ENCODE measurements around a stretch of chr7.

DNA sequence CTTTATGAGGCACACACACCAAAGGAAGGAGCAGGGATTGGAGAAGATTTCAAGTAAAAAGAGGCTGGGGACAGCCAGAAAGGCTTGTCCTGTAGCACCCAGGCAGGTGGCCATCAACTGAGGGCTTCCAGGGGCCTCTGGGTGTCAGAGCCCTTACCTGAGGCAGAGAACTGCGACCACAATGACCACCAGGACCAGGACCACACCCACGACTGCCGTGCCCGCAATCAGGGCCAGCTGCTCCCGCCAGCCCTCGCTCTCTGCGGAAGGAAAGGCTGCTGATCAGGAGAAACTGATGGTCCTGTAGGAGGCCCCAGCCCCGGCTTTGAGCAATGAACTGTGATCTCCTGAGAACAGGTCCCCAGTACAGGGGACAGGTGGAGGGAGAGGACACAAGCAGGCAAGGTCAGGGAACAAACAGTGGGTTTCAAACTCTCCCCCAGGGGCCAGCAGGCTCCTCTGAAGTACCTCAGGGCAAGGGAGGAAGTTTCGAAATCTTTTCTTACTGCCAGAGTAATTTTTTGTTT is 13.5 kb downstream of the EPHB4 start:
- RRBS, result no CpG with 5 or more reads among the region's 9 CpGs

DNA sequence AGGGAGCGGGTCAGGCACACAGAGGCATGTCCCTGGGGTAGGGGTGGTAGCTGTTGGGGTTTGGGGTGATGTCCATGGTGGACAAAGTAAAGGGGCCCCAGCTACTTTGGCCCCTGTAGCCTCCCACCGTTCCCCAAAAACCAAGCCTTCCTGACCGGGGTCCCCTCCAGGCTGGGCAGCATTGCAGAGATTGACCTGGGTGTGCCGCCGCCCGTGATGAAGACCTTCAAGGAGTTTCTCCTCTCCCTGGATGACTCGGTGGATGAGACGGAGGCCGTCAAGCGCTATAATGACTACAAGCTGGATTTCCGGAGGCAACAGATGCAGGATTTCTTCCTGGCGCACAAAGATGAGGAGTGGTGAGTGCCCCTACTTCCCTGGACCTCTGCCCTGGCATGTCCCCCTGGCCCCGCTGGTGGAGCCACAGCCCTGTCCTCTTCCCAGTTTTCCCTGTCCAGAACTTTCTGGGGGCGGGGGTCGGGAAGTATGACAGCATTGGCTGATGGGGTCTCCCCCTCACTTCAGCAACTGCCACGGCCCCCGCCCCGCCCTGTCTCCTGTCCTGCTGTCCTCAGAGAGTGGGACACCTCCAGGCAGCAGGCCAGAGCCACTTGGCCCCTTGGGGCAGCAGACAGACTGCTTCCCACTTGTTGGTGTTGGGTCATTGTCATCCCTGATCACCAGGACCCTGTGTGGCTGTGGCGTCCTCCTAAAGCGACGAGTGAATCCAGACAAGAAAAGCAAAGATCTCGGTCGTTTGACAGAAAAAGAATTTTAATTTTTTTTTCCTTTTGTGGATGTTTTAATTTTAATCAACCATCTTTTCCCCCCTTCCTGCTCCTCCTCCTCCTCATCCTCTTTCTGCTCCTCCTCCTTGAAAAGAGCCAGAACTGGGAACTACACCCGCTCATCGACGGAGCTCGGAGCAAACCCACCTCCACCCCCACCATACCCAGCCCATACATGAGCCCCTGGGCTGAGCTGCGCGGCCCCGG is 7.3 kb downstream of the SRRT start:
- RRBS, result no CpG with 5 or more reads among the region's 30 CpGs

DNA sequence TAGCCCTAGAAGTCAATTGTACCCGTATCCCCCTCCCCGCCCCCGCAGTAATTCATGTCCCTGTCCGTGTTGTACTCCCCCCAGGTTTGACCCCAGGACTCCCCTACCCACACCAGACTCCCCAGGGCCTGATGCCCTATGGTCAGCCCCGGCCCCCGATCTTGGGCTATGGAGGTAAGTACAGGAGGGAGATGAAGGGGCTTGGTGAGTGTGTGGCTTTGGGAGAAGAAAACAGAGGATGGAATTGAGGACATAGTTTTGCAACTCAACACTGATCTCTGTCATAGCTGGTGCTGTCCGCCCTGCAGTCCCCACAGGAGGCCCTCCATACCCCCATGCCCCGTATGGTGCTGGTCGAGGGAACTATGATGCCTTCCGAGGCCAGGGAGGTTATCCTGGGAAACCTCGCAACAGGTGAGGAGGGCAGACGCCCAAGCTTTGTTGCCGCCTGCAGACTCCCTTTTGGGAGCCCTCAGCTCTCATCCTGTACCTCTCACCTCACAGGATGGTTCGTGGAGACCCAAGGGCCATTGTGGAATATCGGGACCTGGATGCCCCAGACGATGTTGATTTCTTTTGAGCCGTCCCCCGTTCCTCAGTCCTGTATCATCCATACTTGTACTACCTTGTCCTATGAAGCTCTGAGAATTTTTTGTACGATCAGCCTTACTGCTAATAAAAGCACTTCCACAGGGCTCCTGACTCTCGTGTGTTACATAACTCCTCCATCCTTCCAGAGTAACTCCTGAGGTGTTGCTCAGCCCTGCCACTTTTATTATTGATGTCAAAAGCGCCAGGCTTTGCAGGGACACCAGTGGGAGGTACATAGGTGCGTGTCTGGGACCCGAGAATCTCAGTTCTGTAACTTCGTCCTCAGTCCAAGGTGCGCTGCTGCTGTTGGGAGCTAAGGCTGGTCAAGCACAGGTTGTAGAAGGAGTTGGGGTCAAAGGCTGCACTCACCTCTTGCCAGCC is 1.3 kb downstream of the UFSP1 start:
- RRBS, result no CpG with 5 or more reads among the region's 25 CpGs

- RRBS, result 86% methylated on average over 18 of the region's 78 CpGs
These were observed 2.3 kb downstream of the TRIM56 start for GRCh38 chr7:101086997-101088517.

DNA sequence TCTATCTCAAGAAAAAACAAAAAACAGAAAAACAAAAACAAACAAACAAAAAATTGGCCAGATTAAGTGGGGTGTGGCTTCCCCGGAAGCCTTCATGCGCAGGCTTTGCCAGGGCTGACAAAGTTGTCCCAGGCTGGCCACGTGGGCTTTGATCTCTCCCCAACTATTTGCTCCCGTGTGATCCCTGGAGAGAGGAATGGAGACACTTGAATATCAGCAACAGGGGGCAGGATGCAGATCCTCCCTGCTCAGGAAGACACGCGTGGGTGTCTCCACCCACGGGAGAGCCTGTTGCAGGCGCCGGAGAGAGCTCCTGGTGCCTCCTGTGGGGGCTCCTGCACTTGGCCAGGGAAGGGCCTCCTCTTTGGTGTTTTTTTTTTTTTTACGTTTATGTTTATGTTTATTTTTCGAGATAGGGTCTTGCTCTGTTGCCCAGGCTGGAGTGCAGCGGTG is 18.9 kb downstream of the TRIM56 start:
- RRBS, result no CpG with 5 or more reads among the region's 12 CpGs

DNA sequence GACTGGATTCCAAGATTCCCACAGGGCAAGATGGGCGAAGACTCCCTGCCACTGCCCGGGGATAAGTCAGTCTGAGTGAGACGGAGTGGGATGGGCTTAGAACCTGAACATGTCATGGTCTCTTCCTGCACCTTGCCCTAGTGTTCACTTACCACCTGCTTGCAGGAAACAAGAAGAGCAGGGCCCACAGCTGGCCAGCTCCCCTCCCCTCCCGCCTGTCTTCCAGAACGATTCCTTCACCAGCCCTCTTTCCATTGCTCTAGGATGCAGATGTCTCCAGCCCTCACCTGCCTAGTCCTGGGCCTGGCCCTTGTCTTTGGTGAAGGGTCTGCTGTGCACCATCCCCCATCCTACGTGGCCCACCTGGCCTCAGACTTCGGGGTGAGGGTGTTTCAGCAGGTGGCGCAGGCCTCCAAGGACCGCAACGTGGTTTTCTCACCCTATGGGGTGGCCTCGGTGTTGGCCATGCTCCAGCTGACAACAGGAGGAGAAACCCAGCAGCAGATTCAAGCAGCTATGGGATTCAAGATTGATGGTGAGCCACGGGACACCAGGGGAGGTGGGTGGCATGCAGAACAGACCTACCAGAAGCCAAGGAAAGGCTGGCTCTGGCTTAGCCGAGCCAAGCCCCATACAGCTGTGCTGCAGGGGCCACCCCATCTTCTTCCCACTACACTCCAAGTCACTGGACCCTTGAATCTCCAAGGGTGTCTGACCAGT is 1.4 kb downstream of the SERPINE1 start:
- RRBS, result no CpG with 5 or more reads among the region's 13 CpGs

GRCh38 chr7:101238424-101238682 is 751 bp upstream of the CLDN15 start:
- RRBS, result no CpG with 5 or more reads among the region's 7 CpGs

DNA sequence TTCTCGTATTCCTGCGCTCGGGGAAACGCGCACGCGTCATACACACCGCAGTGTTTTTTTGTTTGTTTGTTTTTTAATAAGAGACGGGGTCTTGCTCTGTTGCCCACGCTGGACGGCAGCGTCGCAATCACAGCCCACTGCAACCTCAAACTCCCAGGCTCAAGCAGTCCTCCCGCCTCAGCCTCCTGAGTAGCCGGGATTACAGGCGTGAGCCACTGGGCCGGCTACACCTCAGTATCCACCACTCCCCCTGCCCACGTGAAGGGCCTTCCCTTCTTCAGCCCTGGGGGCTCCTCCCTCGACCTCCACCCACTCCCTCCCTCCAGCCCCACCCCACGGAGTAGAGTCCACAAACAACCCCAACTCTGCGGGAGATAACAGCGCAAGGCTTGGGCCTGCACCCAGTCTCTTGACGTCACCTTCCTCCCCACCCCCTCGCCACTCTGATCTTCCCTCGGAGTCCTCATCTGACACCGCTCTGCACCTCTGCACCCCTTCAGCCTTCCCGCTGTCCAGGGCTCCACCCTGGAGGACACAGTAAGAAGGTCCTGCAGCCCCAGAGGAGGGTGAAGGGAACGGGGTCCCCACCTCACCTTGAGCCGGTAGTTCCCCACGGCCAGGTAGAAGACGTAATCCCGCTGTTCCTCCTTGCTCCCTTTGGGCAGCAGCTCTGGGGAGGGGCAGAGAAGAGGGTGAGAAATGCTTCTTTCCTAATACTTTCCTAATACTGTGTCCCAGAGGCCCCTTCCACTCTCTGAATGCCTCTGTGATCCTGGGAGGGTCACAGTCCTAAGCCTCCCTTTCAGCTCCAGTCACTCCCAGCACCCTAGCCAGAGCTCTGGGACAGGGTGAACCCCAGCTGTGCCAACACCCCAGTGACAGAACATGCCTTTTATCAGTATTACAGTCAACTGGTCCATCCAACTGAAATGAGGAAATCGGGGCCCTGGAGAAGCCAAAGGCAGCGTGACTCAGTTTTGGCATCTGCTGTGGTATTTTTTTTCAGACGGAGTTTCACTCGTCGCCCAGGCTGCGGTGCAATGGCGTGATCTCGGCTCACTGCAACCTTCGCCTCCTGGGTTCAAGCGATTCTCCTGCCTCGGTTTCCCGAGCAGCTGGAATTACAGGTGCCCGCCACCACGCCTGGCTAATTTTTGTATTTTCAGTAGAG is 3.0 kb upstream of the CLDN15 start:
- RRBS, result no CpG with 5 or more reads among the region's 46 CpGs

GRCh38 chr7:101243549-101244529 is 1.0 kb downstream of the FIS1 start:
- RRBS, result 2% methylated on average over 13 of the region's 38 CpGs

- RRBS, result no CpG with 5 or more reads among the region's 14 CpGs
These were observed 74.5 kb downstream of the COL26A1 start for GRCh38 chr7:101437069-101437704.

DNA sequence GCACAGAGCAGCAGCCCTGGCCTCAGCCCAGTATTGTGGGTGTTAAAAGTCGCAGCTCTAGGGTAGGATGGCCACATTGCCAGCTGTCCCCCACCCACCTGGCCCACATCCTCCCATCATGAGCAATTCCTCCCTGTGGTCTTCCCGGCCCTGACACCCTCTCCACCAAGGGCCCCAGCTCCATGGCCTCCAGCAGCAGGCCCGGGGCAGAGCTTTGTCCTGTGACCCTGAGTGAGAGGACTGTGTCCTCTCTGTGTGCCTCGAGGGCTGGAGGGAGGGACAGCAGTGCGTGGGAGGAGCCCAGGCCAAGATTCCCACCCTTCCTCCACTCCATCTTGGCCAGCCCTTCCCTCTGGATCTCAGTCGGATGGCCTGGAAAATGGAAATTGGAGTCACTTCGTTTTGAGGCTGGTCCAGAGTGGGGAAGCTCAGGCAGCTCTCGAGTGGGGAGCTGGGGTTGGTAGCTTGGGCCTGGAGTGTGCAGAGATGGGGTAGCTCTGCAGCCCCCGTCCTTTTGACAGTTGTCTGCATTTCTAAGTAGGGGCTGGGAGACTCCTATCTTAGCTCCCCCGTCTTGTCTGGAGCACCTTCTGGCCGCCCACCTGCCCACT is 93.6 kb downstream of the MYL10 start:
- RRBS, result 37% methylated on average over 2 of the region's 11 CpGs

DNA sequence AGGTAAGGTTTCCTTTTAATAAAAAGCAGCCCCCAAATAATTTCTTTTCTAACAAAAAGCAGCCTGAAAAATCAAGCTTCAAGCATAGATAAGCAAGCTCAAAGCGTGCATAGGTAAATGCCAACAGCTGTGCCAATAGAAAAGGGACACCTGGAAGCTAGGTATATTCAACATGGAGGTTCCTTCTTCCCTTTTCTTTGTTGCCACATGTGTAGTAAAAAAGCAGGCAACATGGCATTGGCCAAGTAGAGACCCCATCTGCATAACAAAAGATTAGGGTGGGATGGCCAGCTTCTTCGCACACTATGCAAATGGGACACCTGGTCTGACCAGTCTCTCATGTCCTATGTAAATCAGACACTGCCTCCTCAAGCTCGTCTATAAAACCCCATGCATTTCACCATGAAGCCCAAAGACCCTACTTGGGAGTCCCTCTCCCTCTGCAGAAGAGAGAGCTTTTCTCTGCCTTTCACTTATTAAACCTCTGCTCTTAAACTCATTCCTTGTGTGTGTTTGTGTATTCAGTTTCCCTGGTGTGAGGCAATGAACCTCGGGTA is 54.0 kb downstream of the MYL10 start:
- RRBS, result no CpG with 5 or more reads among the region's 4 CpGs

GRCh38 chr7:101670283-101670604 is 41.1 kb upstream of the MYL10 start:
- RRBS, result no CpG with 5 or more reads among the region's 6 CpGs

- RRBS, result 1% methylated on average over 16 of the region's 33 CpGs
These were observed 59.1 kb upstream of the MYL10 start for GRCh38 chr7:101688215-101688606.

- RRBS, result 70% methylated on average over 6 of the region's 36 CpGs
These were observed 89.7 kb upstream of the MYL10 start for GRCh38 chr7:101718404-101719535.

DNA sequence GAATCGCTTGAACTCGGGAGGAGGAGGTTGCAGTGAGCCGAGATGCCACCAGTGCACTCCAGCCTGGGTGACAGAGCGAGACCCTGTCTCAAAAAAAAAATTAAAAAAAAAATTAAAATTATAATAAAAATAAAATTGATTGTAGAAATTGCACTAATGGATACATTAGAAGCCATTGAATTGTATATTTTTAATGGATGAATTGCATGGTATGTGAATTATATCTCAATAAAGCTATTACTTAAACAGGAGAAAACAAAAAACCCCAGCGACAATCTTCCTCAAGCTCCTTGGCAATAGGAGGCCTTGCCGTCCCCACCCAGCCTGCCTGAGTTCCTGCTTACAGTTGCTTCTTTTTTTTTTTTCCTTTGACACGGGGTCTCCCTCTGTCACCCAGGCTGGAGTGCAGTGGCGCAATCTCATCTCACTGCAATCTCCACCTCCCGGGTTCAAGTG is 88.7 kb upstream of the CUX1 start:
- RRBS, result no CpG with 5 or more reads among the region's 9 CpGs

DNA sequence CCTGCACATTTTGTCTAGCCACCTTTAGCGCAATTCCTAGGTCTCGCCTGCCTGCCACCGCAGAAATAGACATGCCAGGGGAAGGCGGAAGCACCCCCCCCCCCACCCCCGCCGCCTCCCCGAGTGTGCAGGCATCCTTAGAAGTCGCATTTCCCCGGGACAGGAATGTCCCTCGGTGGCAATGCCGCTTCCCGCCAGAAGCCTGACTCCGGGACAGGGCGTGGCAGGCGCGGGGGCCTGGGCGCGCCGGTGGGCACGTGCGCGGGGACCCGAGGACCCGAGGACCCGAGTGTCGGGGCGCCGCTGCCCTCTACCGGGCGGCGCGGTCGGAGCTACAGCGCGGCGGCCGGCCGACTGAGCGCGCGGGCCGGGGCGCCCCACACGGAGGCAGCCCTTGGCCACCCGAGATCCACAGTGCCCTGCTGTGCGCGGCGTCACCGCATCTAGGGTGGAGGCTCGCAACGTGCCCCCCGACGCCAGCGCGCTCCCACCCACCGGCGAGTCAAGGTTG is 3.4 kb upstream of the CUX1 start:
- RRBS, result 1% methylated on average over 16 of the region's 57 CpGs

GRCh38 chr7:101825318-101825530 is 7.8 kb downstream of the CUX1 start:
- RRBS, result no CpG with 5 or more reads among the region's 9 CpGs

DNA sequence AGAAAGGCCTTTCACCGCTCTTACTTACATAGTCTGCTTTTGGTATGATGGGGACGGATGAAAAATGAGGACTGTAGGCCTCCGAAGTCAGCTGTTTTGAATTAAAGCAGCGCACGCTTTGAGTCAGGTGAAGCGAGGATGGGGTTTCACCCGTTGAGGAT is 39.9 kb downstream of the CUX1 start:
- RRBS, result no CpG with 5 or more reads among the region's 7 CpGs

GRCh38 chr7:101902787-101903452 is 85.5 kb downstream of the CUX1 start:
- RRBS, result no CpG with 5 or more reads among the region's 15 CpGs

Data from renal cortical epithelial cell (primary cell).